ENCODE data around the gene ARHGAP24.

- RRBS: no CpG with 5 or more reads among the region's 6 CpGs
Observed at GRCh38 chr4:84937279-84938217, 28.9 kb downstream of the WDFY3 start.

DNA sequence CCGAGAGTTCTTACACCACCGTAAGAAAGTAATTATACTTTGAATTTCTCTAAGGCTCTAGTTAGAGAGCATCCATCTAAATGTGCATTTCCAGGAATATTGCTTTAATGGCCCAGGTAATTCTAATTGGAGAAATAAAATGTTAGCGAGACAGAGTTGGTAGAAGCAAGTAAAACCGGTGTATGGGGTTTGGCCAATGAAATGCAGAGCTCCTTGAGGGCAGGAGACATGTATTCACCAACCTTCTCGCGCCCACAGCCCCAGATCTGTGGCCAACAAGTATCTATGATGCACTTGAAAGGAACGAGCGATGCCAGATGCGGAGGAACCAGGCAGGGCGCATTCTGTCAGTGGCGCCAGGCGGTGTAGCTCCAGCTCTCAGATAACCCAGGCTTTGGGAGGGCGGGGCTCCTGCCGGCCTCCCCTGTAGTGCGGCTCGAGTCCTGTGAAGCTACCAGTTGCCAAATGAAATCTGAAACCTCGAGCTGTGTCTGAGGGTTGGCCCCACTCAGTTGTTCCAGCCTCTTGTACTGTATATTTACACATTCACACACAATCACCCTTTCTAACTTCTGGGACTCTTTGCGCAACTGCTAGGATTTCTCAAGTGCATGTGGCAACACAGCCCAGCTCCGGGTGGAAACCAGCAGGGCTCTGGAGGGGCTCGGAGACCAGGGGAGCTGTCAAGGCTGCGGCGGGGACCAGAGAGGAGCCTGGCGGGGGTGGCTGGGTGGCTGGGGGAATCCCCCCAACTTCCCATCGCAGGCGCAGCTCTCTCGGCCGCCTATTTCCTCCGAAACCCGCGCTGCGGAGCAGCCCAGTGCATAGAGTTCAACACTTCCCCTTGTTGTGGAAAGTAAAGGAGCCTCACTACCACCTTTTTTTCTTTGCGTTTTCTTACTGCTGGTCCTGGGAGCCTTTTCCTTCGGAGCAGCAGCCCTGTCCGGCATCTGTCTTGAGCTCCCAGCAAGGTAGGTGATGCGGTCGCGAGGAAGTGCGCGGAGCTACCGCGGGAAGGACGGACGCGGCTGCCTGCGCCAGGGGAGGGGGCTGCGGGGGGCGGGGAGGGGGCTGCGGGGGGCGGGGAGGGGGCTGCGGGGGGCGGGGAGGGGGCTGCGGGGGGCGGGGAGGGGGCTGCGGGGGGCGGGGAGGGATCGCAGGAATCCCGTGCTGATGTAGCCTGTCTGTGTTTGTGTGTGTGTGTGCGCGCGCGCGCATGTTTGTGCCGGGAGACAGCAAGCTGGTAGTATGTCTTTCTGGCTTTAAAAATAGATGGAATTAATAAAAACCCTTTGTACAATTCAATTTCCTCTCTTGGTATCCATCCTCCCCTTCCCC lies at the start of gene ARHGAP24:
Gene ARHGAP24, plus strand, starts transcription at position 562 of the 1,338 bp plus-strand sequence.
- RRBS: no CpG with 5 or more reads among the region's 63 CpGs

GRCh38 chr4:85953475-85953905 lies 406.4 kb downstream of the MAPK10 start:
- RRBS: no CpG with 5 or more reads among the region's 4 CpGs

DNA sequence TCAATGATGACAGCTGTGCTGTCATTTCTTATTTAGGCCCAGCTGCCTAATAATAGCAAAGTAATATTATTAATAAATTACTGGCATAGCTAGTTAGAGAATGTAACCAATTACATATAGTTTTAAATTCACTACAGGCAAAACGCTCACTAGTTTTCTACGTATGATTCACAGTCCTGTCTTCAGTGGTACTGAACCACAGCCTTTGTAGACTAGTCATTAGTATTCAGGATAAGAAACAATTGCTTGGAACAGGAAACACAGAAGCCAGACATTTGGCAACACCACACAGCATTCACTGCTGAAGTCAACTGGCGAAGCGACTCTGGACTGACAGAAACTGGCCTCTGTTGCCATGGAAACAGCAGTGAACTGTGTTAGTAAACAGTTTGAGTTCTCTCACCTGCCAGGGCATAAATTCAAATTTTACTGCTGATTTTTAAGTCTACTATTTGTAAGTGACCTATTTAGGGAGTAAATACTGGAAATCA lies 57.7 kb downstream of the MAPK10 start:
- RRBS: no CpG with 5 or more reads among the region's 4 CpGs

DNA sequence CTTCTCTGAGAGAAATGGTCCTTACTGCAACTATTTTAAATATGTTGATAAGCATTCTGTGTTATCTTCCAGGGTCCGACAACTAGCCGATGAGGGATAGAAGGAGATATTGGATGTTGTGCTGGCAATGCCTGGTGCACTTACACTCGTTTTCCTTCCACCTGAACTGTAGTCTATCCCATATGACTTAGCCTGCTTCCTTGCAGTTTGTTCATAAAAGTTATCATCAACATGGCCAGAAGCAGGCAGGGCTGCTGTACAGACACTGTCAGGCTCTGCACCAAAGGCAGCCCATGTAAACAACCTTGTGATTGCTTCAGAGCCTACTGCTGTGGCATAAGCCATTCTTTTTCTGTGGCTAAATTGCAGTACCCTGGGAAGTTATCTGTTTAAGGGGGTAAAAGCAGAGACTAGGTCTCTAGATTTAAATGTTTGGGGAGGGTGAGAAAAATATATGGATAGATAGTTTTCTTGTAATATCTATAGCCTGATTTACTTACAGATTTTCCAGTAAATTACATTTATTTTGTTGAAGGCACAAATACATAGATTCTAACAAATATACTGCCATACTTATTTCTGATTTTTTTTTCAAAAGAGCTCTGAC lies 1.5 kb downstream of the MAPK10 start:
- RRBS: no CpG with 5 or more reads among the region's 3 CpGs

DNA sequence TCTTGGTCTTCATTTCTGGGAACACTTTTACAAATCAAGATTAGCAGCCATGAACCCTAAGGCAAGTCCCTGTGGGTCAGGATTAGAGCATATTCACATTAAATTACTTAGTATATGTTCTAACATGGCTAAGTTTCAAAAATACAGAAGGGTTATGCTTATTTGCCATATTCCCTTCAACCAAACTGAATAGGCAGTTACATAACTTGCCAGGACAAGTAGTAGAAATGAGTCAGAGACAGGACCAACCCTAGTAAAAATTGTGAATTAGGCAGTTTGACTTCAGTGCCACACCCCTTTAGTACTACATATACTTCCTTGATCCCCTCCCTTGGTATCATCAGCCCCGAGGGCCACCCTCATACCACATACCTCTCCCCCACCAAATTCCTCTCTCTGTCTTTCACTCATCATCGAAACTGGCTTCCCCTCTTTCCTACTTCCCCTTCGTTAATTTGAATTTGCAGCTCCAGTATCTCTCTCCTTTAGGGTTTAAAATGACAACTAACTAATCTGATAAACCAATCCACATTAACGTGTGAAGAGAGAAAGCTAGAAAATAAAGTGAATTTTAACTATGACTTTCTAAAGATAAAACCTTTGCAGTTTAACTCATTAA lies 8.0 kb upstream of the PTPN13 start:
- RRBS: no CpG with 5 or more reads among the region's 4 CpGs

- RRBS: no CpG with 5 or more reads among the region's 9 CpGs
Observed at GRCh38 chr4:86595495-86595908, 1.4 kb downstream of the PTPN13 start.

- RRBS: no CpG with 5 or more reads among the region's 3 CpGs
Observed at GRCh38 chr4:86807540-86807916, 41.7 kb downstream of the SLC10A6 start.

GRCh38 chr4:86936552-86936873 lies 1.7 kb downstream of the AFF1 start:
- RRBS: no CpG with 5 or more reads among the region's 3 CpGs

- RRBS: no CpG with 5 or more reads among the region's 7 CpGs
Observed at GRCh38 chr4:86939471-86940319, 4.9 kb downstream of the AFF1 start.

DNA sequence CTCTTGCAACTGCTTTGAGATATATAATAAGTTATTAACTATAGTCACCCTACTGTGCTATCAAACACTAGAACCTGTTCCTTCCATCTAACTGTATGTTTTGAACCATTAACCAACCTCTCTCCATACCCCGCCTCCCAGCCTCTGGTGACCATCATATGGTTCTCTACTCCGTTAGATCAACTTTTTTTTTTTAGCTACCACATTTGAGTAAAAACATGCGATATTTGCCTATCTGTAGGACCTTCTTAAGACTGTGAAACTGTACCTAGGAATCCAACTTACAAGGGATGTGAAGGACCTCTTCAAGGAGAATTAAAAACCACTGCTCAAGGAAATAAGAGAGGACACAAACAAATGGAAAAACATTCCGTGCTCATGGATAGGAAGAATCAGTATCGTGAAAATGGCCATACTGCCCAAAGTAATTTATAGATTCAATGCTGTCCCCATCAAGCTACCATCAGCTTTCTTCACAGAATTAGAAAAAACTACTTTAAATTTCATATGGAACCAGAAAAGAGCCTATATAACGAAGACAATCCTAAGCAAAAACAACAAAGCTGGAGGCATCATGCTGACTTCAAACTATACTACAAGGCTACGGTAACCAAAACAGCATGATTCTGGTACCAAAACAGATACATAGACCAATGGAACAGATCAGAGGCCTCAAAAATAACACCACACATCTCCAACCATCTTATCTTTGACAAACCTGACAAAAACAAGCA lies 53.6 kb downstream of the AFF1 start:
- RRBS: no CpG with 5 or more reads among the region's 7 CpGs

GRCh38 chr4:87005603-87006500 lies 71.0 kb downstream of the AFF1 start:
- RRBS: no CpG with 5 or more reads among the region's 17 CpGs

DNA sequence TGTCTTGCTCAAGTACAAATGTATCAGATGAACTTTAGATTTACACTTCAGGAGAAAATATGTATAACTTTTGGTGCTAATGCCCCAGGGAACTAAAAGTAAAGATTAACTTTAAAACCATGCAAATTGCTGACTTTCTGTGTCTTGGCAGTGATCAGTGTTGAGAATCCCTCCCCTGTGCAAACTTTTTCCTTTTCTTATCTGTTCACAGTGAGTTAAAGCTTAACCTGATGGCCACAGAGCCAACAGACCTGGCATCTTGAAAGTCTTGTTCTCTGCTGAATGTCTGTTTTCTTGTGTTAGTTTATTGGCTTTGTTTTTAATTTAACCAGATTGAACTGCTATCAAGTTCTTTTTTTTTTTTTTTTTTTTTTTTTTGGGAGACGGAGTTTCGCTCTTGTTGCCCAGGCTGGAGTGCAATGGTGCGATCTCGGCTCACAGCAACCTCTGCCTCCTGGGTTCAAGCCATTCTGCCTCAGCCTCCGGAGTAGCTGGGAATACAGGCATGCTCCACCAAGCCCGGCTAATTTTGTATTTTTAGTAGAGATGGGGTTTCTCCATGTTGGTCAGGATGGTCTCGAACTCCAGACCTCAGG lies 78.0 kb downstream of the AFF1 start:
- RRBS: no CpG with 5 or more reads among the region's 7 CpGs

DNA sequence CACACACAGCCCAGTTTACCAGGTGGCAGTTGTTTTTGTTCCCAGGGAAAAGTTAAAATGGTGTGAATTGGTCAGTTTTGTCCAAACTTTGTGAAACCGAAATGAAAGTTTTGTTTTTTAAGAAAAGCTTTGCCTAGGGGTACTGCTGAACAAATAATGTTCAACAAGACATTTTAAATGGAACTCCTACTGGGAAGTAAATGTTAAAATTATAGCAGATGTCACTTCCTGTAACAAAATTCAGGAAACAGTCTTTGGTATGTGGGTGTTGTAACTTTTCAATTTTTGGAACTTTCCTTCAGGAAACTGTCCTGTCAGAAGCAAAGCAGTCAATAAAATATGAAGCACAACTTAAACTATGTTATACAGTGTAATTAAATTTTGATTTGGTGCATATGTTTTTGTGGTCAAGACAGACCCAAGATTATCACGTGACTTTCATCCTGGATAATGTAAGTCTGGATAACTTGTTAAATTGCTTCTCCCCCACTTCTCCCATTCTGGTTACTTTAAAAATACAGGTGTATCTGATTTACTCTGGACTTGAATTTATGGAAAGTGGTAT lies 79.6 kb downstream of the AFF1 start:
- RRBS: no CpG with 5 or more reads among the region's 2 CpGs

DNA sequence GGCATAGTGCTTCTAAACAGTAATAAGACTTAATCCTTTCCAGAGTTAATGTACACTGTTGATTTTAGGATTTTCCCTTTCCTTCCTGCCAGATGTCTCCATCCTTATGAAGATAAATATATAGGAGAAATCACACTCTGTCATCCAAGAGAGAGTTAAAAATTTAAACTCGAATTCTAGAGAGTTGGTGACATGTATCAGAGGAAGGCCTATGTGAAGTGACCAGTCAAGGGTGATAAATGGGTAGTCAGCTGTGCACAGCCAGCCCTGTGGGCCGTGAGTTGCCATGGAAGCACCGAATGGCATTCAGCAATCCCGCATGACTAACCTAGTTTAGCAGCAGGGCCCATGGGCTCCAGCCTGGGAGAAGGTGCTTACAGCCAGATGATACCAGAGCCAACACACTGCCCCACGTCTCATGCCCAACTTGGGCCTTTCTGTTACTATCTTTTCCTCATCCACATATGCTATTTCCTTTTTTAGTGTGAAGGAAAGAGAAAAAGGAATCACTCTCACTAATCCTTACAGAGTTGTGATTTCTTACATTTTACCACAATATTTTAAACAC lies 104.0 kb downstream of the AFF1 start:
- RRBS: no CpG with 5 or more reads among the region's 5 CpGs

GRCh38 chr4:87070511-87070958 lies 135.7 kb downstream of the AFF1 start:
- RRBS: no CpG with 5 or more reads among the region's 4 CpGs

DNA sequence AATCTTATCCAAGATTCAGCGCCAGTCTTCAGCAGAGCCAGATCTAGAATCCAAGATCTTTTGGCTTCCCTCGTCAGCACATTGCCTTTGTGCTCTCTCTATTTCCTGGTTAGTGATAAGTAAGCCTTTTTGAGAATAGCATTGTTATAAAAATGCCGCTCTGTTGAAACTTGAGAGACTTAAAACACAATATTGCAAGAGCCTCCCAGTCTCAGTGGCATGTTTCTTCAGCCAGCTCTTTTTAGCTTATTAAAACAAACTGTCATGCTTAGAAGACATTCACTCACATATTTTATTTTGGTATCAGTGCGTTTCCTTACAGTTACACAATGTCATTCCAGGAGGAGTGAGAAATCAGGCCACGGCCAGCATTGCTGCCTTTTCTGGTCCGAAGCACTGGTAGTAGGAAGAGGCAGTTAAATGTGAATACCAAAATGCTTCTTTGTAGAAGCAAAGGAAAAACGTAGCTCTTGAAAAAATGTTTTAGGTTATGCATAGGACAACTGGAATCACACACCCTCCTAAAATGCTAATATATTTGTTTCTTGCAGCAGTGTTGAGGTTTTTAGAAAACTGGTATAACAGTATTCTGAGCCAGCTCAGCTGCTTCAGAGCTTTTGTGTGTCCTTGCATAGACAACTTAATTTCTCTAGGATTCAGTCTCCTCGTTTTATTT lies 141.2 kb downstream of the KLHL8 start:
- RRBS: no CpG with 5 or more reads among the region's 8 CpGs

- RRBS: no CpG with 5 or more reads among the region's 4 CpGs
Observed at GRCh38 chr4:87127531-87128005, 92.8 kb downstream of the KLHL8 start.

DNA sequence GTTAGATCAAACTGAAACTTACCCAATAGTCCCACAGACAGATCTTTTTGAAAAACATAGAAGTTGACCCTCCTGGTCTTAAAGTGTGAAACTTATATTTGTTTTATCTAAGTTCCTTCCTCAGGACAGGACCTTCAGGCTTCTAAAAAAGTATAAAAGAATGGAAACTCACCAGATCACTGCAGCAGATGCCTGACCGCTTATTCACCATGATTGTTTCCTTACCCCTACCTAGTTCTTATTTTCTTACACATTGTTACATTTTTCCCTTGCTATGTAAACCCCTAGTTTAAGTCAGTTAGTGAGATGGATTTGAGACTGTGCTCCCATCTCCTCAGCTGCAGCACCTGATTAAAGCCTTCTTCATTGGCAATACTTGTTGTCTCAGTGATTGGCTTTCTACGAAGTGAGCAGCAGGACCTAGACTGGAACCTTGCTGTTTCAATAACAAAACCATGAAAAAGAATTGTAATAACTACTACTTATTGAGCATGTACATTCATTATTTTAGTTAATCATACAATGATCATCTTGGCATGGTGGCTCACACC lies 4.7 kb downstream of the SPARCL1 start:
- RRBS: no CpG with 5 or more reads among the region's 2 CpGs

Measured in AG10803 (cell line).